ReNcell CX (cell line): Measurements from ENCODE around the genes SEMA5A and ANKRD33B.

- PRO-cap = no peak
Measured at GRCh38 chr5:6377466-6377847, 890 bp downstream of the MED10 start.

DNA sequence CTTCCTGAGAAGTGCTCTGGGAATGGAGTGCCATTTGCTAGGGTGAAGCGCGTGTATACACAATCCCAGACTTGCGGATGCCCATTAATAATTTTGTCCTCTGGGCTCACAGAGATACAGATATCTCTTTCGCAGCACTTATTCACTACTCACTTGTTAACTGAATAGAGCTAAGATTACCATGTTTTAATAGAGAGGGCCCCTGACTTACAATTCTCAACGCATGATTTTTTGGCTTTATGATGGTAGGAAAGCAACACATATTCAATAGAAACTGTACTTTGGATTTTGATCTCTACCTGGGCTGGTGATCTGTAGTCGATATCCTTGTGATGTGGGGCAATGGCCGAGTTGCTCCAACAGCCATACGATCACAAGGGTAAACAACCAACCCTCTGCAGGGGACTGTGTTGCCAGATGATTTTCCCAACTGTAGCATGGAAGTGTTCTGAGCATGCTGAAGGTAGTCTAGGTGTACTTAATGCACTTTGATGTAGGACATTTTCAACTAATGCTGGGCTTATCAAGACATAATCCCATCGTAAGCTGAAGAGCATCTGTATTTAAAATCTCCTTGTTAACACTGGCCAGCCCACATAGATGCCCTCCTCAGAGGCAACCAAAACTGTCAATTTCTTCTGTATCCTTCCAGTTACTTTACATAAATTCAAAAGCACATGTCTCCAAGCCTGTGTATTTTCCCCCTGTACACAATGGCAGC lies 36.4 kb downstream of the NSUN2 start:
- PRO-cap = no peak

DNA sequence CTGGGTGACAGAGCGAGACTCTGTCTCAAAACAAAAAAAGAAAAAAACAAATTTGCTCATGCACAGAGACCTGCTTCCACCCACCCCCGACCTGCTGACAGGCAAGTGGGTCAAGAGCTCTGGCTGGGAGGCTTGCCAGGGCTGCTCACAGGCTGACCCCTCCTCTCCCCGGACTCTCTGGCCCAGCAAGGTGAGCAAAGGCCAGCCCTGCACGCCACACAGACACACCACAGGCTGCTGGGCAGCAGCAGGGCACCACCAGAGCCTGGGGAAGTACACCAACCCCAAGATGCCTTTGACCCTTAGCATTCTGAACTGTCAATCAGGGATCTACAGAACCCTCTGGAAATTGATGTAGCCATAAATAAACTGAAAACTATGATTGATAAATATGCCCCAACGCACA lies 29.2 kb downstream of the NSUN2 start:
- PRO-cap = no peak

- PRO-cap = no peak
Measured at GRCh38 chr5:6656355-6656878, 23.2 kb downstream of the SRD5A1 start.

DNA sequence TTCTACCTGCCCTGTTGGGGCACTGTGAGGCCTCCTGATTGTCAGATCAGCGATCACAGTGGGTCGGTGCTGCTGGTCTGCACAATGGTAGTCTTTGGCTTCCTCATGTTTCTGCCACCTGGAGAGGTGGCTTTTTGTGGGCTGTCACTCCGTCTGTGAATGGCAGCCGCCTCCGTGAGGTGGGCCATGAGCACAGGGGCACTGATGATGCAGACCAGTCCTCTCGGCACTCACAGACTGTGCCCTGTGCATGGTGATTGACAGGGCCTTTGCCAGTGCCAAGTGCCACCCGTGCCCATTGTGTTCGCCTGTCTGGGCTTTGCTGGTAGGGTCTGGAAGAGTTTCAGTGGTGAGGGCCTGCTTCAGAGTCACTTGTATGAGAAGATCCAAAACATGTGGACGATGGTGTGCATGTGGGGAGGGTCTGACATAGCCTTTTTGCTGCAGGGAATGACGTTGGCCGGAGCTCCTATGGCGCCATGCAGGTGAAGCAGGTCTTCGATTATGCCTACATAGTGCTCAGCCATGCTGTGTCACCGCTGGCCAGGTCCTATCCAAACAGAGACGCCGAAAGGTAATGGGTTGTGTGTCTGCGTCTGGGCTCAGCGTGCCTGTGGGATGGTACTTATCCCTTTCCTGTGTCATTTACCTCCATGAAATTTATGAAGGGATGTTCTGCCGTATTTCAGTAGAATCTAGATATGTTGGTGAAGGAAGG lies 34.9 kb downstream of the TENT4A start:
- PRO-cap = no peak

DNA sequence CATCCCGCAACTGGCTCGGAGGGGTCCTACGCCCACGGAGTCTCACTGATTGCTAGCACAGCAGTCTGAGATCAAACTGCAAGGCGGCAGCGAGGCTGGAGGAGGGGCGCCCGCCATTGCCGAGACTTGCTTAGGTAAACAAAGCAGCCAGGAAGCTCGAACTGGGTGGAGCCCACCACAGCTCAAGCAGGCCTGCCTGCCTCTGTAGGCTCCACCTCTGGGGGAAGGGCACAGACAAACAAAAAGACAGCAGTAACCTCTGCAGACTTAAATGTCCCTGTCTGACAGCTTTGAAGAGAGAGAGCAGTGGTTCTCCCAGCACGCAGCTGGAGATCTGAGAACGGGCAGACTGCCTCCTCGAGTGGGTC lies 225.1 kb upstream of the ADCY2 start:
- PRO-cap = no peak

DNA sequence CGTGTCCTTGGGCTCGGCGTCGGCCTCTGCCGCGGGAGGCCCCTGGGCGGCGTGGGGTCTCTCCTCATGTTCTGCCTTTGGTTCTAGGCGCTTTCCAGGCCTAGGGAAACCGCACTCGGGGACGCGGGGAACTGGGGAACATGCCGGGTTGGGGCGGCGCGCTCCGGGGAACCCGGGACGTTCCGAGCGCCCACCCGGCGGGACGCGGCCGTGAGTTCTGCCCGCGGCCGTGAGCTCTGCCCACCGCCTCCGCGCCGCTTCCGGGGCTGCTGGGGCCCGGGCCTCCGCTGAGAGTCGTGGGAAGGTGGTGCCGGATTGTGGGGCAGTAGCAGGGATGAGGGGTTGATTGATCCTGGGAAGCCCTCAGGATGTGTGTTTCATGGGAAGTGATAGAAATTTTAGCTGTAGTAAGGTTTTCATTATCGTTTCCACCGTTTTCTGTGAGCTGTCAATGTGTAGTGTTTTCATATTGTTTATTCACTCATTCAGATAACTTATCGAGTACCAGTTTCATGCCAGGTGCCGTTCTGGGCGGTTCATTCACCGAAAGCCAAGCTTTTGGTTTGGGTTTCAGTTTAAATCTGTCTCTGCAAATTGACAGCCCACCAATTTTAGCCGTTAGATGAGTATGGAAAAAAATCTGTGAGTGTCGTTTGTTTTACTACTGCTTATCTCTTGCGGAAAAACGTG lies 612 bp downstream of the MTRR start:
- PRO-cap = no peak

DNA sequence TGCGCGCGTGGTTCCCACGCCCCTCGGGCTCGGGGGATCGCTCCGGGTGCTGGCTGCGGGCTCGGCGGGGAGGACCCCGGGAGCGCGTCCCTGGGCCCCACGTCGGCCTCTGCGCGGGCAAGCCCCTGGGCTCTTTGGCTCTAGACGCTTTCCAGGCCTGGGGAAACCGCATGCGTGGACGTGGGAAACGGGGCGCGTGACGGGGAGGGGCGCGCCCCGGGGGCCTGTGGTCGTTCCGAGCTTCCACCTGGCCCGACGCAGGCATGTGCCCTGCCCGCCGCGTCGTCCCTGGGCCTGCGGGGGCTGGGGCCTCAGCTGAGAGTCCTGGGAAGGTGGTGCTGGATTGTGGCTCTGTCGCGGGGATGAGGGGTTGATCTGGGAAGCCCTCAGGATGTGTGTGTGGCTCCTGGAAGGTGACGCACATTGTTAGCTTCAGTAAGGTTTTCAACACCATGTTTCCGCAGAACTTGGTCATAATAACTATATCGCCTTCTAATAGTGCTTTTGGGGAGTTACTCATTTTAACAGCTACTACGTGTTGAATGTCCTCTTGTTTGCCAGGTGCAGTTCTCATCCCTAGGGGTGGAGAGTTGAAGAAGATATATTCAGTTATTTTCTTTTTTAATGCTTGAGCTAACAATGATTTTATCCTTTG lies 589.0 kb downstream of the MTRR start:
- PRO-cap = no peak

GRCh38 chr5:9530674-9531490 lies 15.0 kb downstream of the SEMA5A start:
- PRO-cap = no peak

DNA sequence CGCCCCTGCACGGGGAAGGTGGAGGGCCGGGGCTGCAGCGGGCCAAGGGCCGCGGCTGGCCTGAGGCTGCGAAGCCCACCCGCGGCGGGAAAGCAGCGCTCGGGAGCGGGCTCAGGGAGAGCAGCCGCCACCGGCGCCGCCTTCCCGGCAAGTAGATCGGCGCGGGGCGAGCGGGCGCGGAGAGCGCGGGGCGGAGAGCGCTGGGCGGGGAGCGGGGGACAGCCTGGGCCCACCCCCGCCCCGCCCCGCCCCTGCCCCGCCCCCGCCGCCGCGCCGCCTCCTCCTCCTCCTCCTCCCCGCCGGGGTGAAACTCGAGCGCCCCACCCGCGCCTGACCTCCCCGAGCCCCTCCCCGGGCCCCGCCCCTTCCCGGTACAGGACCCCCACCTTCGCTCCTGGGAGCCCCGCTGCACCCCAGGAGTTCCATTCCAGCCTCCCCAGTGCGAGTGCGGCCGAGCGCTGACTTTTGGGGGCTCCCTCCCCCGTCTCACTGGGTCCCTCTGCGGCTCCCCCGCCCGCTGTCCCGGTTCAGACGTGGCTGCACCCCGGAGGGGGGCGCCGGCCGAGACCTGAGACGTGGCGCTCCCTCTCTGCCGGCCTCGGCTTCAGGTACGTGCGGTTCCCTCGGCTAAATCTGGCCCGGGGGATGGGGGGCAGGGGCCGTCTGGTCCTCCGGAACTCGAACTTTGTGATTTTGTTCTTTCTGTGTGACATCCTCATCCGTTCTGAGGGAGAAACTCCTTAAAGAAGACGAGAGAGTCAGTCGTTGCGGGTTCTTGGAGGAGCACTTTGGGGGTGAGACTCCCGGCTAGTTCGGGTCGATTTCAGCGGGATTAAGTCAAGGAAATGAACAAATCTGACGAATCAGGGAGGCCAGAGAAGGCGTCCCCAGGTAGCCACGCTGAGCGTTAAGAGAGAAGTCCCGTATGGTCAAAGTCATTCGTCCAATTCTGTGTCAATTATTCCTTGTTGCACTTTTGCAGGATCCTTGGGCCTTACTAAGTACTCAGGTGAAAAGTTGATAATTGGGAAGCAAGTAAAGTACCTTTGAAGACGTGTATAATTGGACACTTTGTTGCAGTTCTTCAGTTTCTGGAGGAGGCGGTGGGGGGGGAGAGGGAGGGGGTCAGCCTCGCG lies at the start of gene SEMA5A:
TSS of gene SEMA5A (minus strand) at position 153 of the 1,136 bp plus-strand sequence.
- PRO-cap = unidirectional peak, minus-strand start at position 147 of the sequence

DNA sequence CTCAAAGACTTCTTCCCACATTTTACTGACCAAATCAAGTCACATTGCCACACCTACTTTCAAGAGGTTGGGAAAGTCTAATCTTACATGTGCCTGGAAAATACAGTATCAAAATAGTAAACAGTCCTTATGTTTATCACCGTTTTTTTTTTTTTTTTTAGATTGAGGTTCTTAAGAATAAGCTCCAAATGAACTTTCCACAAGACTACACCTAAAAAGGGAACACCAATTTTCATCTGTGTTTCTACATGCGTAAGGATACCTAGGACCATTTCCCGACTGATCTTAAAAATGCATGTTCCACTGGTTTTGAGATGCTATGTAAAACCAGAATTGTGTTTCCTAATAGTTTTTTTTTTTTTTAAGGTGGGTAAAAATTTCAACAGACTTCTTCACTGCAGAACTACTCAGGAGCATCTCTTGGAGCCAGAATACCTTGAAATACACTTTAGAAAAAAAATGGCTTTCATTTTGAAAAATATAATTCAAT lies 51.2 kb downstream of the ATPSCKMT start:
- PRO-cap = no peak

DNA sequence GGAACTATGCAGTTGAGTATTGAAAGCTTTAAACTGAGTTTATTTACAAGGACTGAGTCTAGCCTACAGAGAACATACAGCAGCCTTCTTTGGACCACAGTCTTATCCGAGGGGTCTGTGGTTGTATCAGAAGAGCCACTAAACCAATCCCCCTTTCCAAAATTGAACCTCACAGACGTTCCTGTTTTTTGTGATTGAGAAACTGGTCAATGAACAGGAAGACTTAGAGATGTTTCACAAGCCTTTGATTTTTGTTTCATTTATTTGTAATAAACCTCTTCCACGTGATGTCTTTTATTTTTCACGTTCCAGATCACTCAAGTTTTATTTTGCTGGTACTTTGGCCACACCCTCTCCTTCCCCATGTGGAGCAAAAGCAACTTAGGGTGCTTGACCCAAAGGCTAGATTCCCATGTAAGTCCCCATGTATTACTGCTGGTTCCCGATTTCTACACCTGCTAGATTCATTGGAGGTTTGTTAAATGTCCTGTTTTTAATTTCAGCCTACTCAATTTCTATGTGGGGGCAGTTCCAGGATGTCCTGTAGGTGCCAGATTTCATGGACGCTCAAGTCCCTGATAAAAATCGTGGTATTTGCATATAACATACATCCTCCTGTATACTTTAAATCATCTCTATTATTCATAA lies 16.1 kb downstream of the CCT5 start:
- PRO-cap = no peak

DNA sequence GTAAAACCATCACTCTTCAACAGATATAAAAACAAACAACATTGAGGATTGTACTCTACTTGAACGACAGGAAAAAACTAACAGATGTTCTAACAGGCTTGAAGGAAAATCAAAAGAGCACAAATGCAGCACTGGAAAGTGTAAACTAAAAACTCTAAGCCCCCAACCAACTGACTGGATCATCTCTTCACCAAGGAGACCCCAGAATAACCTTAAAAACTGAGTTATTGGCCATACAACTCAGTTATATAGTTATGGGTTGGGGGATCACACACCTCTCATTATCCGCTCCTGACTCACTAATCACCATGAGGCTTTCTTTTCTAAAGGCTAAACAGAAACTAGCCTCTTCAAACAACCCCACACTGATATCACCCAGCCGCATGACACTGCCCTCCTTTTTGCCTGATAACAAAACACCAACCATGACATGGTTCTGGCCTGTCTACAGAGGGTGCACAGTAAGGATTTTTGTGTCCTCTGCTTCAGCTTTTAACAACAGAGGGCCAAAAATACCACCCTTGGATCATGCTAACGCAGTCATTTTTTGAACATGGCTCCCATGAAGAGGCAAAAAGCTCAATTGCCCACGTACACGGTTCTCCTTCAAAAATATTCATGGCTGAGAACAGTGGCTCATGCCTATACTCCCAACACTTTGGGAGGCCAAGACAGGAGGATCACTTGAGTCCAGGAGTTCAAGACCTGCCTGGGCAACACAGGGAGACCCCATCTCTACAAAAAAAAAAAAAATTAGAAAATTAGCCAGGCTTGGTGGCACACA lies 4.1 kb downstream of the CMBL start:
- PRO-cap = no peak

DNA sequence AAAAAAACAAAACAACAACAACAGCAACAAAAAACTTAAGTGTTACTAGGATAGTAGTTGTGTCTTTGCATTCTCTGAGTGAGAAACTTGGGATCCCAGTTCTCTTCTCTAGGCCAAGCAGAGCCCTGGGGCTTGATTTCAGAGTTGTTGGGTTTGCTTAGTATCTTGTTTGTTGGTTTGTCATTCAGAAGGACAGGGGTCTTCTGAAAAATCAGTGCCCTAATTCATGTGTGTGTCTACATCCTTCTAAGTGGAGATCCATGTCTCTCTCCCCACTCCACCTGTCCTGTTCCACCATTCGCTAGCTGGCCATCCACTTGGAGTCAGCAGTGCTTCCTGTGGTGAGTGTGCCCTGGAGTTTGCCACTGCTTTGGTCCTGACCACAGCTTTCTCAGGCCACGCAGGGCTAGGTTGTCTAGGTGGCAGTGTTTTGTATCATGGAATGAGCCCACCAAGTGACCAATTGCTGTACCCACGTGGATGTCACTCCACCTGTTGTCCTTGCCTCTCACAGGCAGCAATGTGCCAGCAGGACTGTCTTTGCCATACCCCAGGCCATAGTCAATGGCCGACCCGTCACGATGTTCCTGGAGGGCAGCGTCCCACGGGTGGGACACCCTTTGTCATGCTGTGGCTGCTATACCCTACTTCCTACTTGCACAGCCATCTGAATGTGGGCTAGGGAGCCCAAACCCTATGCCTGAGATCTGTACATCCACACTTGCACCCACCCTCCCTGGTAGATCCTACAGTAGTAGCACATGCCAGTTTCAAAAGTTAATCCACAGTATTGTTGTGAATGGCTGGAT lies 19.8 kb downstream of the MARCHF6 start:
- PRO-cap = no peak

DNA sequence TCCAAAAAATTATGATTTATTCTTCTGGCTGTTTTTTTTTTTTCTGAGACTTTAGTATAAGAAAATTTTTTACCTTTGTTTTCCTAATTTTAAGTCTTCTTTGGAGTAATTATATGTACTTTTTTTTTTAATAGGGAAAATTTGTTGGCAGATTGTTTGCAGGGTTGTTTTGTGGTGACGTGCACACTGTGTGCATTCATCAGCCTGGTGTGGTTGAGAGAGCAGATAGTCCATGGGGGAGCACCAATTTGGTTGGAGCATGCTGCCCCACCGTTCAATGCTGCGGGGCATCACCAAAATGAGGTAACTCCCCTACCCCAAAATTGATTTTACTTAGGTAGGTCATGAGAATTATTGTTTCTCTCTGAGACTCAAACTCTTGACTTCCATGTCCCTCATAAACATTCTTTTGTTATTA lies 36.7 kb downstream of the MARCHF6 start:
- PRO-cap = no peak

DNA sequence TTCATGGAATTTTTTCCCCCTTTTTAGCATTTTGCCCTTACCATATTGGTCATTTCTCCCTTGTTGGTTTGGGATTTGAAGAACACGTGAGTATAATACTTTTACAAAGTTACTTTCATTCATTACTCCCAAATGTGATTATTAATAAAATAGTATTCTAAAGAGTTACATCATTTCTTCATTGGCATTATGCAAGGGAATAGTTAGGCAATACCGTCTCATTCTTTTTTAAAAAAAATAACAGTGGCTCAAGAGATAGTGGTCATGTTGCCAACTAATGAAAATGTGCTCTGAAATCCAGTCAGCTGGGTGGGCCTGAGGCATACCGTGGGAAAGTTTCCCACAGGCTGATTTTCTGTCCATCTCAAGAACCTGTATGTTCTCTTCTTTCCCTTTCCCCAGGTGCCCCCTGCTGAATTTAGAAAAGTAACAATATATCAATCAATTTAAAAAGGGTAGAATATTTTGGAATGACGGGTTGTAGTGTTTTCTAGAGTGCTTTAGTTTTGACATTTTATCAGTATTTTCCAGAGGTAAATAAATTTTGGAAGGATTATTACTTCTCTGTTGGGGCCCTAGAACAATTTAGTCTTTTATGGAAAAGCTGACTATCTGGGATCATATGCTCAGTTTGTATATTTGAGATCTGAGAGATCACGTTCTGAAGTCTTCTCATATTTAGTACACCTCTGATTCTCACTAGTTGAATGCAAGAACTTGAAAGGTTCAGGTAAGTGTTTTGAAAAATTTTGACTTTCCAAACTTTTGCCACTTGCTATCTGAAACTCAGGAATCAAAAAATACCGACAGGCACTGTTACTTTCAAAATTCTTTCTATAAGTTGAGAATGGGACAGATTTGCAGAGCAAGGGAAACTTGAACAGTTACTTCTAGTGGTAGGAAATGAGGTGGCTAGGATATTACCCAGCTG lies 40.7 kb upstream of the ROPN1L start:
- PRO-cap = no peak

DNA sequence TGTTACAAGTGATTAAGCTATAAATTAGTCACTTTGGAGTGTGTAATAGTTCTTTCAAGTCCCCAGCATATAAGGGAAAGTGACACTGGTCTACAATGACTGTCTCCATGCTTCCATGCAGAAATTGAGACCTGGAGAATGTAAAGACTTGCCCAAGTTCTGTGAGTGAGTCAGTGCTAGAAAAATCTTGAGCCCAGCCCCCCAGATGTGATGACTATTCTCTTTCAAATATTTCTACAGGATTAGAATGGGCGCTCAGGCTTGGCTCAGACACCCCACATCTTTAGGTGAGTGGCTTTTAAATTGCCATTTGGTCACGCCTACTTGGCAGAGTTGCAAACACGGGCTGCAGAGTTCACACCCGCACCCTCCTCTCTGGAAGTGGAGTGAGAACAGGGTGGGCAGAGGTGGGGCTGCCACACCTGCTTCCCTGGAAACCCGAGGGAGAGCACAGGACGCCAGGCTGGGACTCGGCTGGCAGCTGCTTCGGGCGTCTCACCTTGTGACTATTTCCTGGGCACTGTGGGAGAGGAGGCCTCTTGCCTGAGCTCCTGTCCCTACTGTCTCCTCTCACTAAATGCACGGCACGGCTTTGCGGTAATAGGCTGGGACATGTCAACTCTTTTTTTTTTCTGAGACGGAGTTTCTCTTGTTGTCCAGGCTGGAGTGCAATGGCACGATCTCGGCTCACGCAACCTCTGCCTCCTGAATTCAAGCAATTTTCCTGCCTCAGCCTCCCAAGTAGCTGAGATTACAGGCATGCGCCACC lies 37.6 kb downstream of the ROPN1L start:
- PRO-cap = no peak

- PRO-cap = bidirectional peak, plus-strand start at chr5:10564316, minus-strand start at chr5:10564163
Measured at GRCh38 chr5:10563655-10564470, at the start of gene ANKRD33B. TSS of gene ANKRD33B (plus strand) at chr5:10564070.

GRCh38 chr5:10627147-10628316 lies 63.7 kb downstream of the ANKRD33B start:
- PRO-cap = no peak

DNA sequence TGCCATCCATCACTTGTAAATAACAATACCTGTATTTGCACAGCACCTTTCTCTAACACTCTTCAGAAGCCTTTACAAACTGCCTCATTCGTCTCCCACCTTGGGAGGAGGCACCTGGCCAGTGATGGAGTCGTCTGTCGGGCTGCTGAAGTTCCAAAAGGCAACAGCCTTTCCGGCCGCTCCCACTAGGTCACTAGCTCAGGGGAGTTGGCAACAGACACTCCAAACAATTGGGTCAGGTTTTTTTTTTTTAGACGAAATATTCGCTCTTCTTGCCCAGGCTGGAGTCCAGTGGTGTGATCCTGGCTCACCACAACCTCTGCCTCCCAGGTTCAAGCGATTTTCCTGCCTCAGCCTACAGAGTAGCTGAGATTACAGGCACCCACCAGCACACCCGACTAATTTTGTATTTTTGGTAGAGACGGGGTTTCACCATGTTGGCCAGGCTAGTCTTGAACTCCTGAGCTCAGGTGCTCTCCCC lies 4.0 kb downstream of the DAP start:
- PRO-cap = no peak